ENCODE data around the gene ANK3.

DNA sequence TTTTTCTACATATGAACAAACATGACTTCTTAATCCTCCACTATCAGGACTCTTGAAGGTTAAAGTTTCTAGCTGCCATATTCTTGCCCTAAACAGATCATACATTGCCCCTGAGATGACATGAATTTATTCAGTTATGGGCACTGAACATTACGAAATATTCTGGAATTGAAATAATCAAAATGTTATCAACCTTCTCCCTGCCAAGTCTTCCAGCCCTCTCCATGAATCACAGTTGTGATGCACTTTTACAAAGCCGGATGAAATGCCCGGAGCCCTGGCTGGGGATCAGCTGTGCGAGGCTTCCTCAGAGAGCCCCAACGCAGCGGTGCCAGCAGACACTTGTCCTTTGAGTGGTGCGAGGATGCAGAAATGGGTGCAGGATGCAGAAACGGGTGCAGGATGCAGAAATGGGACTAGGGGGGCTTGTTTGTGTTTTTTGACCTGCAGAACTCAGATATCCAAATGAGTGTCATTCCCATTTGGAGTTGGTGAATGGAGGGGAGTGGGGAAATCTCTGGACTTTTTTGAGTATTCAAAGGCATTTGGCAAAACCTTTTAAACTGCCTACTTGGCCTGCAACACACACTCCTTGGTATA is 2.7 kb downstream of the MRLN start:
- PRO-cap, result no peak

GRCh38 chr10:59785226-59785483 is 31.9 kb upstream of the MRLN start:
- PRO-cap, result no peak

- PRO-cap, result no peak
Observed at GRCh38 chr10:59812431-59812951, 59.2 kb upstream of the MRLN start.

GRCh38 chr10:59835415-59836045 is 70.8 kb downstream of the CCDC6 start:
- PRO-cap, result no peak

DNA sequence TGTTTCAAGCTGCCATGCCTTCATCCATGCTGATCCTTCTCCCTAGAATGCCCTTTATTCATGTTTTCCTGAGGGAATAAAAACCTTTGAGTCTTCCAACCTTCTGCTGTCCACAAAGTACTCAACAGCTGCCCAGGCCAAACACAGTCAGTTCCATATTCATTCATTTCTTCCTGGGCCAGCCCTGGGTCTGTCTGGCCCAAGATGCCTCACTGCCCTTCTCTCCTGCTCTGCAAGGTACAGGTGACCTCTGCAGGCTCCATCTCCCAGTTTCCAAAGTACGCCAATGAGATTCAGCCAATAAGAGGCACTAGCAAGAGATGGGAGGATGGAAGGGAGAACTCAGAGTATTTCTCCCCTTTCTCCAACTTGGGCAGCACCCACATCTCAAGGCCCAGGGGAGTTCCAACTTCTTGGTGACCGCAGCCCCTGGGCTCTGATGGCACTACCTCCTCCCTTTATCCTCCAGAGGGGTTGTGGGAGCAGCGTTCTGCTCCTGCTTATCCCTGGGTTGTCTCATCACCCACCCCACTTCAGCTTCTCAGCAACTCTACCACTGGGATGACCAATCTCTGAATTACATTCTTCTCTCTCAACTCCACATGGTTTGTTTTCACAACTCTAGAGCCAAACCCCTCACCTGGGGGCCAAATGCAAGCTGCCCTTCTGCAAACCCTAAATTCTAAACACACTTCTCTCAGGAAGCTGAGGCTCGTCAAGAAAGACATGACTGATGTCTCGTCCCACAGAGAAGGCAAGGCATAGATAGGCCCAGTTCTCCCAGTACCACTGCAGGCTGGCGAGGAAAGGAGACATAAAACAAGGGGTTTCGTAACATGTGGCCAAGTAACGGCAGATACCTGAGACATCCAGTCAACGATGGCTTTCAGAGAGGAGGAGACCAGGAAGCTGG is 16.7 kb downstream of the CCDC6 start:
- PRO-cap, result no peak

- PRO-cap, result no peak
Observed at GRCh38 chr10:60059331-60060107, 153.2 kb upstream of the CCDC6 start.

- PRO-cap, result no peak
Observed at GRCh38 chr10:60141272-60141717, 234.9 kb upstream of the CCDC6 start.

GRCh38 chr10:60296048-60296575 is 93.6 kb downstream of the ANK3 start:
- PRO-cap, result no peak

GRCh38 chr10:60389622-60390127 is at the start of gene ANK3:
Gene ANK3 (minus strand): TSS chr10:60389875.
- PRO-cap, result no peak

DNA sequence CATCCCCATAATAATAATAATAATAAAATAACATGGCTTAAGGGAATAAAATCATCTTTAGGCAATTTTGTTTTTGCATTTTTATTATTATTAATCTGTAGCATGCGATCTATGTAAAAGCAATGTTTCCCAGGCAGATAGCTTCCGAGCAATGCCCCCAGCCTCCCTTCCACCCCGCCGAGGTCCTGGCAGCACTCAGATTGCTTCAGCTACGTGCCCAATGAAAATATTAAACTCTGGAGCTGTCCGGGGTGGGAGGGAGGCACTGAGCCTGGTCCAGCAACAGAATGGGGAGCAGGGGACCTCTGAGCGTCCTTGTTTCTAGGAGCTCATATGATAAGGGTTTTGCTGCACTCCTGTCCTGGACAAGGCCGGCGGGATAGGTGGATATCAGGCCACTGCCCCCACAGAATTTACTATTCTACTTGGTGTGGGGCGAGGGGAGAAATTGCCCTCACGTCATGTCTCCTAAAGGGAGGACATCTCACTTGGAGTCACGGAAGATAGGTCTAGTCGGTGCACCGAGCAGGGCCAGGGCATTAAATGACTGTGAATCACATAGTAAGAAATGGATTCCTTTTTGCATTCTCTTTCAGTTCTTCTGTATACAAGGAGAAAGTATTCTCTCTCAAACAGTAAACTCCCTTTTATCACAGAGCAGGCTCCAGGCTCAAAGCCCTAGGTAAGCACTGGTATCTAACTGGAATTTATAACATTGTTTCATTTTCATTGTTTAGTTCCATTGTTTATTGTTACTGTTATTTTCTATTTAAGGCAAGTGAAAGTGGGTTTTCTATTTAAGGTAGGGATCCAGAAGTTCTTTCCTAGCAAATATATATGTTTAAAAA is 44.3 kb upstream of the CDK1 start:
- PRO-cap, result no peak

- PRO-cap, result no peak
Observed at GRCh38 chr10:60901760-60902214, 42.2 kb downstream of the RHOBTB1 start.

- PRO-cap, result no peak
Observed at GRCh38 chr10:60914518-60915091, 29.4 kb downstream of the RHOBTB1 start.

DNA sequence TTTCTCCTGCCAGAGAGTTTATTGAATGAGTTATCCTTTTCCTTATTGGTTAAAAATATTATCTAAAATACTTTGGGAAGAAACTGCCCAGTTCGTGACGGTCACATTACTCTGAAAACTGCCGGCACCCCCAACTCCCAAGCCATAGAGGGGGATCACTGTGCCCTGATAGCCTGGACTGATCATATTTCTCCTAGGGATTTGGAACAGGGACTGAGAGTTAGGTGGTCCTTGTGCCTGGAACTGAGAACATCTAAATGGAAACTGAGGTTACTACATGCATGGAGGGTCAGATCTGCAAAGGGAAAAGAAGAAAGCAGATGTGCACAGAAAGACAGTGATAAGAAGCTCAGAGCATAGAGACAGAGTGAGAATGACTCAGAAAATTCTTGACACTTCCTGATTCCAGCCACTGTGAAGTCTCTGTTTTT is 241.9 kb downstream of the TMEM26 start:
- PRO-cap, result no peak

DNA sequence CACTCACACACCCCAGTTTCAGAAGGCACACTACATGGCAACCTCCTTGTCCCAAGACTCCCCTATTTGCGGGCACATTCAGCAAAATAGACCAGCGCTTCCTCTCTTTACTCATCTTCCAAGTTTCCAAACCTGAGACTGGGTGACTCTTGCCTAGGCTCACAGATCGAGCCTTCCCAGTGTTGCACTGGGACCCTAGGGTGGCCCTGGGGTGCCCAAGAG is 757 bp downstream of the TMEM26 start:
- PRO-cap, result no peak

- PRO-cap, result no peak
Observed at GRCh38 chr10:61465761-61466300, 12.7 kb upstream of the TMEM26 start.

- PRO-cap, result no peak
Observed at GRCh38 chr10:62037973-62038281, 136.4 kb downstream of the ARID5B start.

GRCh38 chr10:62043215-62043913 is 141.9 kb downstream of the ARID5B start:
- PRO-cap, result no peak

- PRO-cap, result no peak
Observed at GRCh38 chr10:62045116-62045410, 143.6 kb downstream of the ARID5B start.

GRCh38 chr10:62067618-62068169 is 166.2 kb downstream of the ARID5B start:
- PRO-cap, result no peak

DNA sequence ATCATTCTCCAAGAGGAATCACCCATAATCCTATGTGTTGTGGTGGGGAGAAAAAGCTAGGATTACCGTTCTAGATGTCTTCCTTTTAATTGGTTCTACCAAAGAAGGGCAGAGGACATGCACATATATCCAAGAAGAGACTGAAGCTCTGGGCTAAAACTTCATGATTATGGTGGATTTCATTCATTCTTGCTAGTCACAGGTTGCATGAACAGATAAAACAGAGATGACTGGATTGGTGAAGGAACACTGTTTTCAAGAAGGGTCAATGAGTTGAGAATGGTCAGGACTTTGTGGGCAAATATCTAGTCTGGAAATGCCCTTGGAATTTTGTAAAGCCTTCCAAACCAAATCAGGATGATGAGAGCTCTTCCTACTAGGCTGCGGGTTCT is 171.3 kb downstream of the ARID5B start:
- PRO-cap, result no peak